A172 (cell line): ENCODE data around the genes NAPB and CST11.

DNA sequence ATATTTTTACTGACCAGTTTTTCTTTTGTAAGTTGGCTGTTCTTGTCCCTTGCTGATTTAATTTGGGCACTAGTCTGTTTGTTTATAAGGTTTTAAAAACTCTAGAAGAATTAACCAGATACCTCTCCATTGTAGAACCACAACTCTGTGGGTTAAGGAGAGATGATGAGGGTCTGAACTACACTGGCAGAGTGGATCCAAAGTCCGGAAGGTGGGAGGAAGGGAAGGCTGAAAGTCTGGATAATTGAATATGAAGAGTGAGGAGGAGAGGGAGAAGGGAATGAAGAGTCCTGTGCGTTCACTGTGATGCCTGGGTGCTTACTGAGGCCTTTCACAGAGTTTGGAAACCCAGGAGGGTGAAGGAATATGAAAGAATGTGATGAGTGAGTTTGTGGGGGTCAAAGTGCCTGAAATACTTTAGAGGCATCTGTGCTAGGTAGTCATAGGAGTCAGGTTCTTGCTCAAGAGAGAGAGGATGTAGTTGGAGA is 20.8 kb downstream of the NKX2-4 start:
- RAMPAGE, long total RNA, result no peak

DNA sequence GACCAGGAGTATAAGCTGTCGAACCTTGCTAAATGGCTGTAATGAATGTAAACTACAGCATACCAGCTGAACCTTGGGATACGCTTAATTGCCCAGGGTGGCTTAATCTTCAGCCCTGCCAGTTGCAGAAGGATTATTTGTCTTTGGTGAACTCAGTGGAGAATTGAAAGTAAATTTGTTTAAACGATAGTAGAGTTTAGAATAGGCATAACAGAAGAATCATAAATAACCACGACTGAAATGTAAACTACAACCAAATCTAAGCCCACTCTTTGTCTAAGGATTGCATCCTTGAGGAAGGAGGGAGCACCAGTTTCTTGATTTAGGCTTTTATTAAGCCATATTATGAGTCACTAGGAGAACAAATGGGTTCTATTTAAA is 40.9 kb downstream of the NKX2-2 start:
- RAMPAGE, long total RNA, result no peak

GRCh38 chr20:22403754-22404639 is 180.4 kb downstream of the FOXA2 start:
- RAMPAGE, long total RNA, result no peak

DNA sequence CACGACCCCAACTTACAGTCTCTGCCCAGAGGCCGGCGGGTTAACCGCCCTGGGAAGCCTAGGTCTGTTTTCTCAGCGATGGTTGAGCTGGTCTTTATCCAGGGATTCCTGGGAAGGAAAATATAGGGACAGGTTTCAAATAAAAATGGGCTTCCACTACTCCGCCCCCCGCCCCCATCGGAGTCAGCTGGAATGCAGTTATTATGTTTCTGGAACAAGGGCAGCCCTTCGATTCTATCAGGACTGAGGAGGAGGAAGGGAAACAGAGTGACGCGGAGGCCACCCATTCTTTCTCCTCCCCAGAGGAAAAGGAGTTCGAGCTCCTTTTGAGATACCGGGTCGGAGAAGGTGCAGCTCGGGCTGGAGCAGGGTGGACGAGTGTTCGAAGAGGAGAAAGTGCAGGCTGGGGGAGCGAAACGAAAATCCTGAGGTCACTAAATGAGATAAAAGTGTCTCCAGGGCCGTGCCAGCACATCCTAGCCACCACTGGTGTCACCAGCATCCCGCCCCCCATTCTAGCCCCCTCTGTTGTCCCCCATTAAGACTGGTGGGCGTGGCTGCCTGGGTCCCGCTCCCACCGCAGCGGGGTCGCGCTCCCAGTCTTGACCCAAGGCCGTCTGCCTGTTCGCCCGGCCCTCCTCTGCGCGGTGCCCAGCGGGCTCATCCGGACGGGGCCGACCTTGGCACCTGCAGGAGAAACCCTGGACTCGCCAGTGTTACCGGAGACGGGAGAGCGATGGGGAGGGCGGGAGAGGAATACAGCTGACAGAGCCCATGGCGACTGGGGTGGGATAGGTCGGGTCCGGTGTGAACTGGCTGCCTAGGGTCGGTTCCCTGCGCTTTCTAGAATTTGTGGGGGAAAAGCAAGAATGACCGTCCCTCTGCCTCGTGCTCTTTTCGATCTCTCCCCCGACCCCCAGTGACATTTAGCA is 16.3 kb downstream of the FOXA2 start:
- RAMPAGE, long total RNA, result no peak

- RAMPAGE, long total RNA, result no peak
Observed at GRCh38 chr20:22578194-22578714, 6.1 kb downstream of the FOXA2 start.

DNA sequence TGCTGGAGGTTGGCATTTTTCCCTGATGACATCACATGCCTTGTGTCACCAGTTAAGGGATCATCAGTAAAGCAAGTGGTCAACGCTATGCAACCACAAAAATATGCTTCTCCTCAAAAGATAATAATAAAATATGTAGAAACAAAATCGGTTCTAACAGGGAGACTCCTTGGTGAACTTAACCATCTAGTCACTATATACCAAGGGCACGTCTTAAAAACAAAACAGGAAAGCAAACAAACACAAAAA is 211.7 kb upstream of the FOXA2 start:
- RAMPAGE, long total RNA, result no peak

DNA sequence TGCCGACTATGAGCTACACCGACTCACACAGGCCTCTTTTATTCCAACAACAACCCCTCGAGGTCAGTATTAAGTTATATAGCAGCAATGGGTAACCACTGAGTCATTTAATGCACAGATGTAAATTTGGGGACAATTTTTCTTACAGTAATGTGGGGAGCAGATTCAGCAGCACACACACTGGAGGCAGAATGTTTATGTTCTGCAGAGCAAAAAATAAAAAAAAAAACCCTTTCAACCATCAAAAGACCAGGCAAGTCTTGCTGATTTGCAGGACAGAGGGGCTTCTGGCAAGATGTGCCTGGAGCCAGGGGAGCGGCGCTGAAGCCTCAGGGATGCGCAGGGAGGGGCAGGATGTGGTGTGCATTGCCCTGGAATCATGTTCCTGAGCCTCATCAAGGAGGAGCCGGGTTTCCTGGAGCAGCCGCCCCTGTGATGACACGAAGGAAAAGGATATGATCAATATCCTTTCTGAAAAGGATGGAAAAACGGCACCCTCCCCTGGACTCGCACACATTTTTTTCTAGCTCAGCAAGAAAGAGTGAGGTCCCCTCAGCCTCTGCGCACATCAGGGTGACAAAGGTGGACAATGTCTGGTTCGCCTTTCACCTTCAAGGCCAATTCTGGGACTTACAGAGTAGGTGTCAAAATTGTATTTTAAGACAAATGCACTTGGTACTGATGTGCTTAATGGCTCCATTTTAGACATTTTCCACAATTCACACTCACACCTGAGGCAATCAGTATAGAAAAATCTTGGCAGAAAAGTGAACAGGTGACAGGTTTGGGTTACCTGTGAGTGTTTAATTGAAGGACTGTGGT is 173.1 kb upstream of the SSTR4 start:
- RAMPAGE, long total RNA, result no peak

- RAMPAGE, long total RNA, result no peak
Observed at GRCh38 chr20:22984241-22984755, 50.8 kb upstream of the SSTR4 start.

DNA sequence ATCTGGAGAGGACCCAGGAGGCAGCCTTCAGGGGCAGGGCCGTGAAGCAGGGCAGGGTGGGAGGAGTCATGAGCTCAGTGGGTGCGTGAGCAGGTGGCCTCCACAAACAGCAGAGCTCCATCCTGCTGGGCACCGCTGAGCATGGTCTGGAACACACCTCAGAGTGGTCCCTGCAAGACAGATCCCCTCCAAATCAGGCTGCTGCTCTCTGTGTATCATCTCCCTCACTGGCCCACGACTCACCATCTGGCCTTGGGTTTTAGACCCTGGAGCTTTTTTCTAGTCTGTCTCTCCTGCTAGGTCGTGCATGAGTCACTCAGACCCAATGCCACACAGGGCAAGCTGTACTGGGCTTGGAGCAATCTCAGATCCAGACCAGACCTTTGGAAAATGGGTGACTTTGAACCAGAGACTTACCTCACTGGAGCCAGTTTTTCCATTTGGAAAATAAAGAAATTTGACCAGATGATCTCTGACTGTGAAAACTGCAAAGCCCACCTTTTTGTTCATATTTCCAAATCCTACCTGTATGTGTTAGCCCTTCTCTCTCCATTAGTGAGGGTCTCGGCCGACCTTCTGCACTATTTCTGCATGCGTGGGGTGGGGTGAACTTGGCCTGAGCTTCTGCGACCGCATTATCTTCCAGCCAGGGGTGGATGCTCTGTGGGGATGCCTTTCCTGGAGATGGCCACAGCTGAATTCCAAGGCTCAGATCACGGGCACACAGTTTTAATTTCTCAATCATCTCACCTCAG is 30.8 kb upstream of the CD93 start:
- RAMPAGE, long total RNA, result no peak

DNA sequence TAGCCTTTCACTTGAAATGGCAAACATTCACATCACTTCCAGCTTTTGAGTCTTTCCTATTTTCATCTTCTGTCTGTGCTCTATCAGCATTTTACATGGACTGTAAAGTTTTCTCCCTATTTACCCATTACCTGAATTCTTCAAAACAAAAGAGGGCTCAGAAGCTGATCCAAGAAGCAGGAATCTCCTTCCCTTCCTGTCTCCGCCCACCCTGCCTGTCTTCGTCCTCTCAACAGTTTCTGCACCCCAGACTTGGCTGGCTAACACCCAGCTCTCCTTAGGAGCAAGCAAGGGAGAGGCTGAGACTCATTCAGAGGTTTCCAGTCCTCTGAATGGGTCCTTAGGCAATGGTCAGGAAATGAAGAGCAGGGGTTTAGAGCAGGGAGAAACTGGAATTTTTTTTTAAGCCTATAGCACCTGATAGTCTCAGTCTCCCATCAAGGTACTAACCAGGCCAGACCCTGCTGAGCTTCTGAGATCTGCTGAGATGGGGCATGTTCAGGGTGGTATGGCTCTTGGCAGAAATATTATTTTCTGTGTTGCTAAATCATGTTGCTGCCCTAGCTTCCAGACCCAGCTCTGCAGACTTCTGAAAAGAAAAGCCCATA is 74.4 kb upstream of the CD93 start:
- RAMPAGE, long total RNA, result no peak

DNA sequence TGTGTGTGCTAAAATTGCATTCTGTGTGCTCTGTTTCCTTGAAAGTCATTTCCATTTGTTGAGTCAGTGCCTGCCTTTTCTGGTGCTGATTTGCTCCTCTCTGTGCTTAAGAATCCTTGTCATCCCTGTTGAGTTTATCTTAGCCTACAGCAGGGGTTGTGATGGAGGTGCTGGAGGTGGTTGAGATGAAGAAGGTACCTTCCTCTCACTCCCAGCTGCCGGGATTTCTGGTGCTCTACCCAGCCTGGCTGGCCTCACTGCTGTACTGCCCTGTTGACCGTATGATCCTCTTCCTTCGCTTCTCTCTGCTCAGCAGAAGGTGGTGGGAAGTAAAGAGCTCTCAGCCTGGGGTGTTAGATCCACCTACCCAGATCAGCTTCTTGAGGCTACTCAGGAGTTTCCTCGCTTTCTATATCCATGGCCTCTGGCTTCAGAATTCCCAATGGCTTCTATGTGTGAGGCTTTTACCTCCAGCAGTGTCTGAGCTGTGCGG is 101.1 kb upstream of the NXT1 start:
- RAMPAGE, long total RNA, result no peak

GRCh38 chr20:23350990-23351922 is 665 bp downstream of the NXT1 start:
- RAMPAGE, long total RNA, result no peak

GRCh38 chr20:23357622-23358583 is 4.1 kb upstream of the GZF1 start:
- RAMPAGE, long total RNA, result no peak

DNA sequence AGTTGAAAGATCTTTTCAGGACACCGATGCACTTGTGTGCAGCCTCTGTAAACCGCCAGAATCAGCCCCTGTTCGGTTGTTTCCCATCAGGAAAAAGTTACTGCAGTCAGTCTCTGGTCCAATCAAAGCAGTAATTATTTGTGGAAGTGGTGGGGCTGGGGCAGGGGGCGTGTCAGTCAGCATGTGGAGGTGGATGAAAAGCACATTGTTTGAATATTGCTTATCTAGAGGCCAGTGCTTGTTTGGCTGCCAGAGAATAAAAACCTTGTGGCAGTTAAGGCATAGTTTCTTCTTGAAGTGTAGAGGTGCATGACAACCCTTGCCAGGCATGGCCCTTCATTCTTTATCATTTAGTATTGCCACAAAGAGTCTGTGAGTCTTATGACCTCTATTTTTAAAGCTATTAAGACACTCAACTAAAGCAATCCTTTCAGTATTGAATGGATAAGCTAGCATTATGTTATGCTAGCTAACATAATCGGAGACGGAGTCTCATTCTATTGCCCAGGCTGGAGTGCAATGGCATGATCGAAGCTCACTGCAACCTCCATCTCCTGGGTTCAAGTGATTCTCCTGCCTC is 2.7 kb upstream of the GZF1 start:
- RAMPAGE, long total RNA, result no peak

DNA sequence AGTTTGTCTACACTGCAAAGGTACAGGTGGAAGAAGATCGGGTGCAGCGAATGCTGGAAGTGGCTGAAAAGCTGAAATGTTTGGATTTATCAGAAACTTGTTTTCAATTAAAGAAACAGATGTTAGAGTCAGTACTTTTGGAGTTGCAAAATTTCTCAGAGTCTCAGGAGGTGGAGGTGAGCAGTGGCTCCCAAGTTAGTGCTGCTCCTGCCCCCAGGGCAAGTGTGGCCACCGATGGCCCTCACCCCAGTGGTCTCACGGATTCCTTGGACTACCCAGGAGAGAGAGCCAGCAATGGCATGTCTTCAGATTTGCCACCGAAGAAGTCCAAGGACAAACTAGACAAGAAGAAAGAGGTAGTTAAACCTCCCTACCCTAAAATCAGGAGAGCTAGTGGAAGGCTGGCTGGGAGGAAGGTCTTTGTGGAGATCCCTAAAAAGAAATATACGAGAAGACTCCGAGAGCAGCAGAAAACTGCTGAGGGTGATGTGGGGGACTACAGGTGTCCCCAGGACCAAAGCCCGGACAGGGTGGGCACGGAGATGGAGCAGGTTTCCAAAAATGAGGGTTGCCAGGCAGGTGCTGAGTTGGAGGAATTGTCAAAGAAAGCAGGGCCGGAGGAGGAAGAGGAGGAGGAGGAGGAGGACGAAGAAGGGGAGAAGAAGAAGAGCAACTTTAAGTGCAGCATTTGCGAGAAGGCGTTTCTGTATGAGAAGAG is 2.8 kb downstream of the GZF1 start:
- RAMPAGE, long total RNA, result no peak

- RAMPAGE, long total RNA, result start-site peak on the minus strand at chr20:23421459-23421490, 25 and 27 reads in 2 replicates
Observed at GRCh38 chr20:23421091-23421824, at the start of gene NAPB. NAPB (minus strand) TSS chr20:23421488.

- RAMPAGE, long total RNA, result no peak
Observed at GRCh38 chr20:23452759-23452929, at the start of gene CST11. CST11 (minus strand) TSS chr20:23452876.

DNA sequence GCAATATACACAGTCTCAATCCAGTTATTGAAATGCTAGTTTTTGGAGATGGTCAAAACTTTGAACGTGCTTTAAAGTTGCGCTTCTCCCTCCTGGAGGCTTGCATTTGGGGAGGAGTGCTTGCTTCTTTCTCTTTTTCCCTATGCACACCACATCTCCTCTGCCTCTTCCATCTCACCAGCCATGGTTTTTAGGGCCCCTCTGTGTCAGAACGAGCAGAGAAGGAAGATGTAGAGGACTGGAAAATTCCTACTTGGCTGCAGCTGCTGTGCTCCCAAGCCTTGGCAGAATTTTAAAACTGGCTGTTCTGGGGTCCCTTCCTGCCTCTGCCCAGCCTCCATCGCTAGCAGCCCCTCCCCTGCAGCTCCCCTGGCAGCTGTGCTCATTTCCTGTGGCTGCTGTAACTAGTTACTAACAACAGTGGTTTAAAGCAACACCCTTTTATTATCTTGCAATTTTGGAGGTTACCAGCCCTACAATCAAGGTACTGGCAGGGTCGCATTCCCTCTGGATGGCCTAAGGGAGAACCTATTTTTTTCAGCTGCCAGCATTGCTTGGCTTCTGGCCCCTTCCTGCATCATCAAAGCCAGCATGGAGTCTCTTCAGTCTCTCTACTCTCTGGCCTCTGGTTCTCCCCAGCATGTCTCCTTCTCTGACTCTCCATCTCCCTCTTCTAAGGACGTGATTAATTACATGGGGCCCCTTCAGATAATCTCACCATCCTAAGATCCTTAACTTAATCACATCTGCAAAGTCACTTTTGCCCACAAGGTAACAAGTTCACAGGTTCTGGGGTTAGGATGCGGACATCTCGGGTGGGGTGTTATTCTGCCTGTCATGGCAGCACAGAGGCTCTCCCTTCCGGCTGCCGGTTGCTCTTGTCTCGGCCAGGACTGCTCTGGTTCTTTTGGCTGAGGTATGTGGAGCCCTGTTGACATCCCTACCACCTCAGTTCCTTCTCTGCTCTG is 3.8 kb upstream of the CST11 start:
- RAMPAGE, long total RNA, result no peak

GRCh38 chr20:23631692-23631891 is 6.2 kb downstream of the CST3 start:
- RAMPAGE, long total RNA, result no peak

DNA sequence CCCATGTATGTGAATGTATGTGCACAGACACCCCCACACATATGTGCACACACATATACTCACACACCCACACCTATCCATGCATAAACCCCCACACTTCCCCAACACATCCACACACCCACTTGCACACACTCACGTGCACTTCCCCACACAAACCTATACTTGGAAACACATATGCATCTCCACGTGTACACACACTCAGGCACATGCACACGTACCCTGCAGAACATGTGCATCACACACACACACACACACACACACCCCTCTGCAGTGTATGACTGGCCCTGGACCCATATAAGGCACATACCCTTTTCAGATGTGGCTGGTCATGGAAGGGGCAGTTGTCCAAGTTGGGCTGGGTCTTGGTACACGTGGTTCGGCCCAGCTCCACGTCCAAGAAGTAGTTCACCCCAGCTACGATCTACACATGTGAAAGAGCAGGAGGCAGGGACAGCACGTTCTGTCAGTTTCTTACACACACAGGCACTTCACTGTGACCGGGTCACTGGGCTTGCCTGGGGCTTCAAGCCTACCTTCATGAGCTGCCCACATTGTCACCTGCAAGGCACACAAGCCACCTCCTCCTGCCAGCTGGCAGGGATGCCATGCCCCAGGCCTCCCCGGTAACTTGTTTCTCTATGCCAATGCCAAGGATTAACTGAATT is 2.7 kb downstream of the CST3 start:
- RAMPAGE, long total RNA, result no peak